ENCODE data around the genes MFAP2 and IFFO2.

DNA sequence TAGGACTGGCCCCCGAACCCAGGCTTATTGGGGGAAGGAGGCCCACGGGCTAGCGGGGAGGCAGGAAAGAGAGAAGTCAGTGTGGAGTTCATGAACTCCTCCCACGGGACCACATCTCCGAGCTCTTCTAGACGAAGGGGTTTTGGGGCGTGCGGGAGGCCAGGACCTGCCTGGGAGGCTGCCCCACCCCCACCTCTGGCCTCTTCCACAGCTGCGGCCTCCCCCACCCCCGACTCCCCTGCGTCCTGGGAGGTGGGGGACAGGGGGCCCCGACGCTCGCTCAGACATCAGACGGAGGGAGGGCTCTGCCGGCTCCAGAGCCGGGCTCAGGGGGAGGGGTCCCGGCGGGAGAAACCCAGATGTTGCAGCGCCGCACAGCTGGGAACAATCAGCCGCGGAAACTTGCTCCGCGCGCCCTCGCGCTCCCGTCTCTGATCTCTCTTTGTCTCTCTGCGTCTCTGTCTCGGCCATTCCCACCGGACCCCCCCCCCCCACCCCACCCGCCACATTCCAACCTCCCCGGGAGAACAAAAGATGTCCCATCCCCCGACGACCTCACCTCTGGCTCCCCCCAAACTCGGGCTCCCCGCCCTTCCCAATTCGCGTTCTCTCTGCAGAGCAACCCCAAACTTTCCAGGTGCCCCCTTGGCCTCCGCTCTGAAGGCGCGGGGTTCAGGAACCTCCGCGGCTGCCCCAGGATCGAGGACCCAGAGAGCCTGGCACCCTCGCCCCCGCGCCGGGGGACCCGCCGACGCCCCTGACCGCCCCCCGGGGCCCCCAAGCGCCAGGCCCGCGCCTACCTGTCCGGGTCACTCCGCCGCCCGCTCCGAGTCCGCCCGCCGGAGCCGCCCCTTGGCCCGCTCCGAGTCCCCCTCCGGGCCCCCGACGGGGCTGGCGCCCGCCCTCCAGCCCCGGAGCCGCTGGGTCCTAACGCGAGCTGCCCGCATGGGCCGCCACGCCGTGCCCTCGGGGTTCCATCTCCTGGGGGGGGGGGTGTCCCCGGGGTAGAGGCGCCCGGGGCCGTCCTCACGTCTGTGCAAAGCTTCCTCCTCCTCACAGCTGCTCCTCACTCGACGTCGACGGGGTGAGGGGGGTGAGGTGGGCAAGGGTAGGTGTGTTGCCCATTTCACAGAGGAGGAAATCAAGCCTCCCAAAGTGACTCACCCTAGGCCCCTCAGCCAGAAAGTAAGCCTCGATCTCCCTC, at the start of gene MFAP2:
TSS of gene MFAP2 (minus strand) at position 834 of the 1,204 bp plus-strand sequence.
- PRO-cap = bidirectional peak, plus-strand start at position 395 of the sequence, minus-strand start at position 444 of the sequence; bidirectional peak, plus-strand start at position 911 of the sequence, minus-strand start at position 834 of the sequence
- RAMPAGE, long total RNA = start-site peak on the minus strand centred at position 866 of the sequence, 78 bp wide, 2,257 and 1,312 reads in 2 replicates

GRCh38 chr1:17063591-17063886, 9.7 kb upstream of the SDHB start:
- PRO-cap = unidirectional peak, plus-strand start at chr1:17063672
- RAMPAGE, long total RNA = no peak

DNA sequence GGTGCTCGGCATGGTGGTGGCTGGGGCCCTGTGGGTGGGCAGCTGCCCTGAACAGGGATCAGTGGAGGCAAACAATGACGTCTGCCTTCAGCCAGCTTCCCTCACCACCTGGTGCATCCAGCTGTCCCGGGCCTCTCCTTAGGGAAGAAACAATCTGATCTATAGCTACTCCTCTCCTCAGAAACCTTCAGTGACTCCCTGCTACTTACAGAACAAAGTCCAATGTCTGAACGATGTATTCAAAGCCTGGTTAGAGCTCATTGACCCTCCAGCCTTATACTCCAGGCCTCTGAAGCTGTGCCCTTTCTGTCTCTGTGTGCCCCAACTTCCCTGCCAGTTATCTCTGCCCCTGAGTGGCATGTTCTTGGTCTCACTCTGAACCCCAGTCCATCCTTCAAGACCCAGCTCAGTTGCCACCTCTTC, 6.6 kb downstream of the PADI2 start:
- PRO-cap = no peak
- RAMPAGE, long total RNA = no peak

DNA sequence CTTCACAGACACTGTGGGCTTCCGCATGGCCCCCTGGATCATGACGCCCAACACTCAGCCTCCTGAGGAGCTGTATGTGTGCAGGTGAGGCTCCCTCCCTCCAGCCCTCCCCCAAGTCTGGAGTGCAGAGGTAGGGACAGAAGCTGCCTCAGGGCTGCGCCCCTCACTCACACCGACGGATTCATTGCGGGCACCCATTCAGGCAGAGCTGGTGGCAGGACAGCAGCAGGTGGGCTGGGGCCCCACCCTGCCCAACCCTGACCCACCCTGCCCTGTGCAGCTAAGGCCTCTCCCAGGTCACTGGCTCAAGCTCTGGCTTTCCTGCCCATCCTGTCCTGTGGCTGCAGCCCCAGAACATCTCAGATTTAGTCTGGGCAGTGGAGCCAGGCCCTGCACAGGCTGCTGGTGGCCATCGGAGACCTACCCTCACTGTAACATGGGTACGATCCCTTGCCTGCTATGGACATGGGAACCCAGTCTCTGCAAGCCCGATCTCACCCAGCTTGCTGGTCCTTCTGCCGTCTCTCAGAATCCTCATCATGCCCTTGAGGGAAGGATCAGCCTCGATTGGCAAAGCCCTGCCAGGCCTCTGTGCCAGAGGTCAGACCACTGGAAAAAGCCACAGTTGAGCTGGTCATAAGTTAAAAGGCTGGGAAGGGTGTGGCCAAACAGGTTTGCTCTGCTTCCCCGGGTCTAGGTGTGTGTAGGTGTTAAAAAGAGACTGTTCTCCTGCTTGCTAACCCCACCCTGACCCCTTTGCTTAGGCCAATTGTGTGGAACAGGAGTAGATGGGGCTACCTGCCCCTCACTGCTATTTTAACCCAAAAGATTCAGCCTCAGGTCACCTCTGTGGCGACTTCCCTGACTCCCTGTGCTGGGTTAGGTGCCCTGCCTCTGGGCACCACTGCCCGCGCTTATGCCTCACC, 19.7 kb upstream of the PADI3 start:
- PRO-cap = no peak
- RAMPAGE, long total RNA = no peak

DNA sequence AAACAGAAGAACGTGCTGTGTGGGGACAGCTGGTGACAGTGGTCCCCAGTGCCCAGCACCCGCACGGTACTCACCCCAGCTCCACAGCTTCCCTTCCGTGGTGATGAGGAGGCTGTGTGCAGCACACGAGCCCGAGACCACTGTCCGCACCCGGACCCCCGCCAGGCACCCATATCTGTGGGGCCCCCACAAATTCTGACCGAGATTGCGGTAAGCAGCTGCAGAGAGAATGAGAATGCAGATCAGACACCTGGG, 14.1 kb downstream of the RCC2 start:
- PRO-cap = no peak
- RAMPAGE, long total RNA = no peak

- PRO-cap = bidirectional peak, plus-strand start at chr1:17441648, minus-strand start at chr1:17441479
- RAMPAGE, long total RNA = no peak
These were observed 2.0 kb upstream of the RCC2 start for GRCh38 chr1:17441276-17442145.

- PRO-cap = bidirectional peak, plus-strand start at chr1:17539756, minus-strand start at chr1:17539398
- RAMPAGE, long total RNA = no peak
These were observed 395 bp upstream of the ARHGEF10L start for GRCh38 chr1:17539121-17539485.

DNA sequence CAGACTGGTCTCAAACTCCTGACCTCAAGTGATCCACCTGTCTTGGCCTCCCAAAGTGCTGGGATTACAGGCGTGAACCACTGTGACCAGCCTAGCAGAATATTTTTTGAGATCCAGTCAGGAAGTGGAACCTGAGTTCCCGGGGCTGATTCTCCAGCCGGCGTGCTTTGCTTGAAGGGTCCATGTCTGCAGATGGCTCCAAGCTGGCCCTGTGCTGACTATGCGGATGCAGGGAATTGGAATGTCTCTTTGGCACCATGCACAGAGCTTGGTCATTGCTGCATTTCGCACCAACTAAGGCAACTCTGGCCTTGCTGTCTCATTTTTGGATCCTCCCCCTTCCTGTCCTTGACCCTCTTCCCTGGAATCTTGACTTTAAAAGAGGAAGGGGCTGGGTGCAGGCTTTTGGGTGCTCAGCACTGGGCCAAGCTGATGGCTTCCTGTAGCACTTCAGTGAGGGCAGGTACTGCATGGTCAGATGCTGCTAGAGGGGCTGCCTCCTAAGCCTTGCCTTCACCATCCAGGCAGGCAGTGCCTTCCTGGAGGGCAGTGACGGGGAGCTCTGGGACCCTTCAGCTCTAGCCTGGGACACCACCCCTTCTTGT, 28.2 kb downstream of the ARHGEF10L start:
- PRO-cap = no peak
- RAMPAGE, long total RNA = no peak

- PRO-cap = no peak
- RAMPAGE, long total RNA = no peak
These were observed 47.8 kb downstream of the ARHGEF10L start for GRCh38 chr1:17587322-17587653.

- PRO-cap = no peak
- RAMPAGE, long total RNA = no peak
These were observed 103.5 kb upstream of the ACTL8 start for GRCh38 chr1:17651390-17652205.

GRCh38 chr1:17672709-17673101, 82.4 kb upstream of the ACTL8 start:
- PRO-cap = no peak
- RAMPAGE, long total RNA = no peak

- PRO-cap = no peak
- RAMPAGE, long total RNA = no peak
These were observed 52.8 kb downstream of the IGSF21 start for GRCh38 chr1:18160285-18161007.

DNA sequence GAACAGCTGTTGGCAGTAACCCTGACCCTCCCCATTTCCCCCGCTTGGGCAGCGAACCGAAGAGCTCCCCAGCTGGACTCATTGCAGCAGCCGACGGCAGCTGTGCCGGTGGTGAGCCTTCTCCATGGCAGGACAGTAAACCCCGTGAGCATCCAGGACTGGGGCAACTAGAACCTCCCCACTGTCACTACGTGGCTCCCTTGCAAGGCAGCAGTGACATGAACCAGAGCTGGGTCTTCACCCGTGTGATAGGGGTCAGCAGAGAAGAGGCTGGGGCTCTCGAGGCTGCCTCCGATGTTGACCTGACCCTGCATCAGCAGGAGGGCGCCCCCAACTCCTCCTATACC, 661 bp downstream of the KLHDC7A start:
- PRO-cap = no peak
- RAMPAGE, long total RNA = no peak

- PRO-cap = no peak
- RAMPAGE, long total RNA = no peak
These were observed 23.2 kb upstream of the PAX7 start for GRCh38 chr1:18607530-18607792.

DNA sequence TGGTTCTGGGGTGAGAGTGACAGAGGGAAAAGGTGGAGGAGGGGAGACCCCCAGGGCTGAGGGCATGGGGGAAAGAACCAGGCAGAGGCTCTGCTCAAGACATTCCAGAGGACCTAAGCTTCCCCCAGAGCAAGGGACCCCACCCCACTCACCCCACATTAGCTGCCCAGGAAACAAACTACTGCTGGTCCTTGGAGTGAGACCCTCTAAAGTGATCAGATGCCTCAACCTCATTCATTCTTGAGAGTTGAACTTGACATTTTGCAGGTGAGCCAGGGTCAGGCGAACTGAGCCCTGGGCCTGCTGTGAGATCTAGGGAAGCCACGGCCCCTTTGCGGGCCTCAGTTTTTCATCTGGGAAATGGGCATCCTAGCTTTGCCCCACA, 102.9 kb downstream of the PAX7 start:
- PRO-cap = no peak
- RAMPAGE, long total RNA = no peak

DNA sequence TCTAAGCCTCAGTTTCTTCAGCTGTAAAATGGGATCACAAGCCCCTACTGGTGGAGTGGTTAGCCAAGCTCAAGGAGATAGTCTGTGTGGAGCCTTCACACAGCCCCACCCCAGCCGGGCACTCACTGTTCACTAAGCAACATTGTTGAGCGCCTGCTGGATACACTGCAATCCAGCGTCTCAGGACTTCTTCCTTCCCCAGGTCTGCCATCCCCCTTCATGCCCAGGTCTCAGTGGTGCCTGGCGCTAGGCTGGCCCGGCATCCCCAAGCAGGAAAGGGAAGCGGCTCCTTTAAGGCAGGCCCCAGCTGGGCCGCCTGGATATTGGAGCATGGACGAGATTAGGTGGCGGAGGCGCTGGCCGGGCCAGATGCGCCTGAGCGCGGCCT, 75.6 kb downstream of the TAS1R2 start:
- PRO-cap = unidirectional peak, plus-strand start at position 337 of the sequence
- RAMPAGE, long total RNA = no peak

DNA sequence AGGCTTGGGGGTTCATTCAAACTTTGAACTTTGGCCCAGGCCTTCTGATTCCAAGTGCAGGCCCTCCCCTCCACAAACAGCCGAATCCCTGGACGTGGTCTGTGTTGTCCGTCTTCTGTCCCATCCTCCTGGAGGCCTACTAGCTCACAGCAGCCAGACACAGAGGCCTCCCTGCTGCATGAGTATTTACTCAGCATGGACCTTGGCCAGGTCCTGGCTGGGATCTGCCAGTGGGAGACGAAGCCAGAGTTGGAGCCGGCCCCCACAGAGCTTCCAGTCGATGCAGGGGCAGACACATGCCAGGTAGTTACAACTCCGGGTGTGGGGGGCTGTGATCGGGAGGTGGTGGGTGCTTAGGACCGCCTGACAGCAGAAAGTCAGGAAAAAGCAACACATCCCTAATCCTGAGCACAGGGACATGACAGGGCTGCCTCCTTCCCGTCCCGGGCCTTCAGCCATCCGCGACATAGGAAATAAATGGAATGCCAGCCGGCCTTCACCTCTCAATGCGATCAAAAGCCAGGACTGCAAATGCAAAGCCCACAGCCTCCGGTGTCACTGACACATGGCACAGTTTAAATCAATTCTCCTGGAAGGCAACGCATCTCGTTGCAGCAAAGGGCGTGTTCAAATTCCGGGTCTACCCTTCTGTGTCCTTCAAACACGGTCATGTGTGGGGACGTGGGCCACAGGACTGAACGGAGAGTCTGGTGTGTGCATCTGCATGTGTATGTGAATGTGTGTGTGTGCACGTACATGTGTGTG, 7.3 kb downstream of the IFFO2 start:
- PRO-cap = bidirectional peak, plus-strand start at position 258 of the sequence, minus-strand start at position 138 of the sequence; bidirectional peak, plus-strand start at position 510 of the sequence, minus-strand start at position 481 of the sequence; bidirectional peak, plus-strand start outside the sequence, minus-strand start at position 709 of the sequence
- RAMPAGE, long total RNA = no peak

GRCh38 chr1:18956392-18956766, at the start of gene IFFO2:
Gene IFFO2 (minus strand): TSS chr1:18956676.
- PRO-cap = bidirectional peak, plus-strand start at chr1:18956964, minus-strand start at chr1:18956631
- RAMPAGE, long total RNA = no peak

- PRO-cap = no peak
- RAMPAGE, long total RNA = no peak
These were observed 32.4 kb upstream of the IFFO2 start for GRCh38 chr1:18988983-18989204.

- PRO-cap = no peak
- RAMPAGE, long total RNA = no peak
These were observed 77.6 kb upstream of the IFFO2 start for GRCh38 chr1:19033798-19034749.